ENCODE data around the genes HLA-DRB1 and COL11A2.

DNA sequence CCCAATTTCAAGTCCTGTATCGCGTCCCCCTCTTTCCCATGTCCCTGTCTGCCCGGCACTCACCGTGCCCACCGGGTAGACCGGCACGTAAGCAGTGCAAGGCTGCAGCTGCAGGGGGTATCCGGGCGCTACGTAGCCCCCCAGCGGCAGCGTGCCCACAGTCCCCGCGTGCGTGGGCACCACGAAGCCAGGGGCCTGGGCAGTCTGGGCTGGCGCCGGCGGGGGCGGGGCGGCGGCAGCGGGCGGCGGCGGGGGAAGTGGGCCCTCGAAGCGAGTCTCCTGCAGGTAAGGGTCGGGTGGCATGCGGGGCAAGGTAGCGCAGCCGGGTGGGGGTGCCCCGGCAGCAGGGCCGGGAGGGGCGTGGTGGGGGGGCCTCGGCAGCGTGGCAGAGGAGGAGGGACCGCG is 1.4 kb downstream of the PRRT1 start:
- PRO-cap: no peak

DNA sequence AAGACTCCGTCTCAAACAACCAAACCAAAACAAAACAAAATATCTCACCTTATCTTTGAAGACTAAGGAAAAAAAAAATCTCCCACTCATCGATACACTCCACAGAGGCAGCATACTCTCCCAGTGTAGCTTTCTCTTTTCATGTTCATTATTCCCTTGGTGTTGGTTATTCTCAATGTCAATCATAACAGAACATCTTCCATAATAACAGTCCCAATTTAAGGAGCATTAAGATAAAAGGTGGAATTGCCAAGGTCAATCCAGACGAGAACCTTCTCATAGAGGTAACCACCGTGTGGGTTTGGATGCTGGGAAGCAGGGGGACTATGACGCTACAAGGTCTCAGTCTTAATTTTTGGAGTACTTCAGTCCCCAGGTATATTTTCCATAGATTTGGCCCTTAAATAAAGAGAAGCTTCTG is 1.7 kb downstream of the HLA-DRA start:
- PRO-cap: no peak

DNA sequence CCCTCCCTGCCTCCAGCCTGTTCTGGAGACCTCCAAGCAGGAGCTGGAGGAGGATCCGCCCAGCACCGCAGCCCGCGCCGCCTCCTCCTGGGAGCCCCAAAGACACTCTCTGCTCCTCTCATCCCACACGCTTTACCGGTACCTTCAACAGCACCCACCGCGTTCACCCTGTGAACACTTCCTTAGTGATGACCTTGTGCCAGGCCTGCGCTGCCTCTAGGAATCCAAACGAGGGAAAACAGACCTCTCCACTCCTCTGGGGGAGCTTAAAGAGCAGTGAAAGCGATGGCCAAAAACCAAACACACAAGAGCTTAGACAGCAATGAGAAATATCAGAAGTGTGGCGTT is 5.1 kb downstream of the HLA-DRB1 start:
- PRO-cap: no peak

- PRO-cap: no peak
Measured at GRCh38 chr6:32589271-32590146, at the start of gene HLA-DRB1. Gene HLA-DRB1 (minus strand): TSS chr6:32589848.

GRCh38 chr6:32659464-32660445 is 6.7 kb downstream of the HLA-DQB1 start:
- PRO-cap: no peak

DNA sequence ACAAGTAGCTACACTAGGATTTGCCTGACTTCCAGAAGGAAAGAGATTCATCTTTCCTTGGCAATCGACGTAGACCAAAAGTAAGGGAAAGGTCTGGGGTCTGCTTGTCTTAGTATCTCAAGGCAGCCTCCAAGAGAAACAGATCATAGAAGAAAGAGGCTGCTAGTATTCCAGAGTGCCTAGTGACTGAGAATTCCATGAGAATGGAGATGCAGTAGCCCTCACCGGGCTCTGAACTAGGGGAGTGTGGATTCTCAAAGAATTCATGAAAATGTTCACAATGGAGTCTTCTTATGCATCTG is 23.4 kb upstream of the HLA-DQA2 start:
- PRO-cap: no peak

GRCh38 chr6:32830130-32830802 is 8.3 kb downstream of the TAP2 start:
- PRO-cap: no peak

DNA sequence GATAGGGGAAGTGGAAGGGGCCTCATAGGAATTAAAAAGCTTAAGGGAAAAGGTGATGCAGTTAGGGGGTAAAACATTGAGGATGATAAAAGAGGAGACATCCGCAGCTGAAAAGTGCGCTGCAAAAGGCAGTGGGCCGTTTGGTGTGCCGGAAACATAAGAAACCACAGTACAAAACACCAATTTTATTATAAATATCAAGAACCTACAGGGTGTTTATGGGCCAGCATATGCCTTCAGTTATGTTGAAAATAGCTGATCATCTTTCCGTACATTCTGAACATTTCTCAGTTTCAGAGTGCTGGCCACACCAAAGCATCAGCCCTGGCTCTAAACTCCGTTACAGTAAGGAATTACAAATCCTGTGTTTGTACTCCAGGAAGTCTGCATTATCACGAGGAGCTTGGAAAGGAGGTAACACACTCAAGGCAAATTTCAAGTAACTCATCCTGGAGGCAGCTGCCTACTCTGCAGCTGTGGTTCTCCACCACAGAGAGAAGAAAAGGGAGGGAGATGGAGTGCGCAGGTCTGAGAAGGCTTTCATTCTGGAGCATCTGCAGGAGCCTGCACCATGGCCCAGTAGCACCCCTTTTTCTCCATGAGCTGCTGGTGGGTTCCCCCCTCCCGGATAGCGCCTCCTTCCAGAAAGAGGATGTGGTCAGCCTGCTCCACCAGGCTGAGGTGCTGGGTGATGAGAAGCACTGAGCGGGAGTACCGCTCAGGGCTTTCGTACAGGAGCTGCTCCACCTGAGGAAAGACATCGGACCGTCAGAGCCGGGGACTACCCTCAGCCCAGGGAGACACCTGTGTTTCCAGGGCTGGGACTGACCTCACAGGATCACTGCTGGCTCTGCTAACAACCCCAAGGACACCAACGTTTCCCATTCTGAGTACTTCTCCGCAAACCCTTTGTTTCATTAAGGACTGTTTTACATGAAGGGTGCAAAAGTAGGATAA is 1.5 kb upstream of the PSMB8 start:
- PRO-cap: no peak

GRCh38 chr6:32861149-32861510 is 7.1 kb downstream of the PSMB9 start:
- PRO-cap: no peak

DNA sequence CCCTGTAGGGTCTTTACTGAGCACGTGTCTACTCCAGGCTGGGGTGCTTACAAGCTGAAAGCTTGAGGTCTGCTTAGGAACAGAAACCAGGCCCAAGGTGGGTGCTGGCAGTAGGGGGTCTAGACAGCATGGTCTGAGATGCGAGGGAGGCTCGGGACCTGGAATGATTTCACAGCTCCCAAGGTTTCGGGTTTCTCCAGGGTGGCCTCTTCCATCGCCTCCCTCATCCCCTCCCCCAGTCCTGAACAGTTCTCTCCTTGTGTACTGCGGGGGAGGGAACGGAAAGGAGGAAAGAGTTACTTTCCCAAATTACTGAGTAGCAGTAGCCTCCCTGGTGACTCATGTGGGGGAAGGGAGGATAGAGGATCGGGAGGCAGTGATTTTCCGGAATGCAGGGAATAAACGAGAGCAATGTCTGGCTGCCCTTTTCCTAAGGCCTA is 1.3 kb downstream of the BRD2 start:
- PRO-cap: no peak

GRCh38 chr6:32972784-32973694 is 4.6 kb downstream of the BRD2 start:
- PRO-cap: no peak

- PRO-cap: no peak
Measured at GRCh38 chr6:33015259-33015726, 5.9 kb upstream of the HLA-DOA start.

DNA sequence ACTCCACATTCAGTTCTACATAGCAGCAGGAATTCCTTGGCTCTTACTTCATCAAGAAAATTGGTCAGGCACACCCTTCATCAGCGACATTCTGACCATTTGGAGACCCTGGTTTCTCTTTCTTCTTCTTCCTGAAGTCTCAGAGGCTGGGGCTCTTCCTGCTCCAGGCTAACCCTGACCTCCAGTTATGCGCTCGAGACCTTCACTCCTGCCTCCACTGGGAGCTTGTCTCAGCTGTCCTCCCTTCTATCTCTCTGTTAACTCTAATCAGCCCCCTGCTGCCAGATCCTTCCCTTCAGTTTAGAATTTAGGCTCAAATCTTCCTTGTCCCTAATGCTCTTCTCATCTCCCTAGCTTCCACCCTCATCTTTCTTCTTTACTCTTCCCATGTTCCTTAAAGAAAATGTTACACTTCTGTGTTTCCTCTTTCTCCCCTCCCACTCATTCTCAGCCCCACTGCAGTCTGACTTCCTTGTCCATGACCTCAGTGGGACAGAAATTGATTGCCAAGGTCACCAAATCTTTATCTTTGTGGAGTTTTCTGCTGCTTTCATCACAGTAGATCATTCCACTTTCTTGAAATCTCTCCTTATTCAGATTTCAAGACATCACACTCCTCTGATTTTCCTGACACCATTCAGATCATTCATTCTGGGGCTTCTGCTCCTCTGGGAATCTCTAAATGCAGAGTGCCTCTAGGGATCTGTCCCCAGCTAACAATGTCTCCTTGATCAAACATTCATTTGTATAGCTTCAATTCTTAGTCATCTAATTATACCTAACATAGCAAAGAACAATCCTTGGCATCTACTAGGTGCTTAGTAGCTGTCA is 8.5 kb upstream of the HLA-DOA start:
- PRO-cap: no peak

GRCh38 chr6:33192340-33192838 is at the start of gene COL11A2:
Gene COL11A2 (minus strand): TSS chr6:33192467.
- PRO-cap: no peak

DNA sequence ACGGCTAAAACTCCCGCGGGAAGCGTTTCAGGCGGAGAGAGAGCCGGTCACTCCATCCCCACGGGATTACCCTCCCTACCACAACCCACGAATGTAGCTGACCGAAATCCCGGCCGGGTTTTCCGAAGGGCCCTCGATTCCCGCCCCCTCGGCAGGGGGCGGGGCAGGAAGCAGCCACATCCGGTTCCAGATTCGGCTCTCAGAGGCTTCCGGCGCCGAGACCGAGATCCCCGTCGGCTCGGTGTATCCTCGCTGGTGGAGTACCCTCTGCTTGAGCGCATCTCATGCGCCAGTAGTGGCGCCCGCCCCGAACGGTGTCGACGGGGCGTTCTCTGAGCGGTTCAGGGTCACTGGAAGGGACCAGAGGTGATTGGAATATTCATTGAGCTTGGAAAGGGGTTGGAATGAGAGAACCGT is 544 bp upstream of the RGL2 start:
- PRO-cap: bidirectional peak, plus-strand start at position 202 of the sequence, minus-strand start at position 82 of the sequence

DNA sequence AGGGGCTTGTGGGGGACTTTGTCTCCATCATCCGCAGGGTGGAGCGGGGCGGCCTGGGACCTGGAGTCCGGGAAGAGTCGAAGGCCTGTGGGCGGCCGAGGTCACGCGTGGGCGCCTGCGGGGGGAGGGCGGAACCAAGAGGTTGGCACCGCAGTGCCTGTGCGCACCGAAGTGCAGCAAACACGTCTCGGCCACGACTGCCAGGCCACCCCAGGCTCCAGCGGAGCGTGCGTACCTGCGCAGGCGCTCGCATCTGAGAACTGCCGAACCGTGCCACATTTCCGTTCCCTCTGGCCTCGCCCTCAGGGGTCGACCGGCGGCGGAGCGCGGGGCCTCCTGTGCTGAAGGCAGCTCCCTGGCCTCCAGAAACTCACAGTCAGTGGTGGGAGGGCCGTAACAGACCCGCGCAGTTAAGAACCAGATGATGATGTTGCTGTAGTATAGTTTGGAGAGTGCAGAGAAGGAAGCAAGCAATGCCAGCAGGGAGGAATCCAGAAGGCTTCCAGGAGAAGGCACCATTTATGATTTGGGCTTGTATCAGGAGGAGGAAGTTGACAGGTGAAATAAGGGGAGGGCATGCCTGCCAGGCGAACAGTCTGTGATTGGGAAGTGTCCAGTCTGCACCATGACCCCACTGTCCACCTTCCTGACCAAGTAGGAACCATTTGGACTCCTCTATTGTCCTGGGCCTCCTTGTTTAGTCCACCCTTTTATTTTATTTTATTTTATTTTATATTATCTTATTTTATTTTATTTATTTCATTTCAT is 13.2 kb upstream of the BAK1 start:
- PRO-cap: no peak

GRCh38 chr6:33633361-33634371 is 12.5 kb downstream of the ITPR3 start:
- PRO-cap: bidirectional peak, plus-strand start at chr6:33633879, minus-strand start at chr6:33633612

DNA sequence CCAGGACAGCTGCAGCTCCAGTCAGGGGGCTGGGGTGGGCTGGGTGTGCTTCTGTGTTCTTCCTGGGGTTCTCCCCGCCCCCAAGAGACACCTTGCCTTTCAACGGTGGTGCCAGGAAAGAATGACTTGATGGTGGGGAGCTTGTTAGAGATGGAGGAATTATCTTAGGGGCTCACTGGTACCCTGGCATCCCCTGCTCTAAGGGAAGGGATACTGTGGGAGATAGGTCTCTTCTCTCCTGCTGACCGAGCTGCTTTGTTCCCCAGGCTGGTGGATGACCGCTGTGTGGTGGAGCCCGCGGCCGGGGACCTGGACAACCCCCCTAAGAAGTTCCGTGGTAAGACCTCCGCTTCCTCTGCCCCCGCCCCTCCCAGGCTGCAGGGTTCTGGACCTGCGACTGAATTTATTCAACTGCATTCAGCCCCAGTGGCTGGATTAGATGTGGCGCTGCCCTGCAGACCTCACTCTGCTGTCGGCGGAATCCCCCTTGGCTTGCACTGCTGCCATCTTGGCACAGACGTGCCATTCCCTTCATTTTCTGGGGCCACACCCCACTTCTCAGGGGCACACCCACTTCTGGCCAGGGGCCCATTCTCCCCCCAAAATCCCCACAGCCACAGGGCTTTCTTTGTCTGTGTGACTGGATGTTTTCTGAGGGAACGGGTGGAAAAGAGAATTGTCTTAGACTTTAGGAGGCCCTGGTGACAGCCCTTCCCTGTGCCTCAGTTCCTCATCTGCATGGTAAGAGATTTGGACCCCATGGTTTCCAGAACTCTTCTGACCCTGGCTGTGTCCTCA is 19.3 kb downstream of the ITPR3 start:
- PRO-cap: no peak

DNA sequence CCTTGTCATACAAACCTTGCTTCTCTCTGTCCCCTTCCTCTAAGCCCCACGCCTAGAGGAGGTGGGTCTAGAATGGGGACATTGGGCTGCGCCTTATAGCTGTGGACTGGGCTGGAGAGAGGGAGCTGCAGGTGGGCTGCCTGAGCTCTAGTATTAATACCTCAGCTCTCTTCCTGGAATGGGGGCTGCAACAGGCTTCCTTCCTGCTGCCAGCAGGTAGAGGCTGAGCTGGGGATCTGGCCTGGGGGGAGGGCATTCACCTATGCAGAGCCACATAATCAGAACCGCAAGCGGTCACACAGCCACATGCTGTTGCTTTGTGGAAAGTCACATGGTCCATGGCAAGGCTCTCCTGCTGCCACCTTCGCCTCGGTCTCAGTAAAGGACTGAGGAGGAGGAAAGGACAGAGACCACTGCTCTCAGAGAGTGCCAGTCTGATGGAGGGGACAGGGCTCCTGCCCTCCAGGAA is 35.7 kb downstream of the ITPR3 start:
- PRO-cap: no peak

DNA sequence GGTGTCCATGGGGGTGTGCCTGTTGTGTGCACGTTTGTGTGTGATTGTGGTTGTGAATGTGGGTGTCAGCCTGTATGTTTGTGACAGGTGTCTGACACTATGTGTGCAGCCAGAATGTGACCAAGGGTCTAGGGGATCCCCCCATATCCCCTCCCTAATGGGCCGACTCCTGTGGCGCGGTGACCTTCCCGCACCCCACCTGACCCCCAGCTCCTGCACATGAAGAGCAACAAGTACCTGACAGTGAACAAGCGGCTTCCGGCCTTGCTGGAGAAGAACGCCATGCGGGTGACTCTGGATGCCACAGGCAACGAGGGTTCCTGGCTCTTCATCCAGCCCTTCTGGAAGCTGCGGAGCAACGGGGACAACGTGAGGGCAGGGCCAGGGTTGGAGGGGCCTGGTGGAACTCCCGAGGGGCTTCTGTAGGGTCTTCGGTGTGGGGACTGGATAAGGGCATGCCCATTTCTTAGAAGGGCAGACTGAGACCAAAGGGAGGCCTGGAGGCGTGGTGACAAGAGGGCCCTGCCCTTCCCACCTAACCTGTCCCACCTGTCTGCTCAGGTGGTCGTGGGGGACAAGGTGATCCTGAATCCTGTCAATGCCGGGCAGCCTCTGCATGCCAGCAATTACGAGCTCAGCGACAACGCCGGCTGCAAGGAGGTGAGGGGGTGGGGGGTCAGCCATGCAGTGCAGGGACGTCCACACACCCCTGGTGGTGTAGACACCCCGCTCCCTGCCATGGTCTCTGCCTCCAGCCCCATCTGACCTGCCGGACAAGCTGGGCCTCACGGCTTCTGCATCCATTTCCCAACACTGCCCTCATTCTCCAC is 37.6 kb downstream of the ITPR3 start:
- PRO-cap: no peak